CD14-positive monocyte (primary cell): Measurements from ENCODE around the genes CEP83 and NR2C1.

DNA sequence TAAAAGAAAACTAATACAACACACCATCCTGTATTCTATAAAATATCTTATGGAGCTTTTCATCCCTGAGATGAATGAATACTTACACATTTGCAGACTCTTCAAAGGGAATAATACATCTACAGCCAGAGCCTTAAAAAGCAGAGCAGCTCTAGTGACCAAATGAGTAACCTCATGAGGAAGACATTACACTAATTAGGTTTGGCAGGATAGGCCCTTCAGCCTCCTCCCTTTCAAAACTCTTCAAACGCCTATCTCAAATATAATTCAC is 123.6 kb downstream of the CEP83 start:
- CAGE, long polyA plus RNA: no peak

GRCh38 chr12:94367422-94368364 is 92.0 kb downstream of the CEP83 start:
- CAGE, long polyA plus RNA: no peak

- CAGE, long polyA plus RNA: no peak
These were observed at the start of gene CEP83 for GRCh38 chr12:94459234-94460160. Gene CEP83, minus strand, starts transcription at chr12:94459867.

GRCh38 chr12:94561827-94562491 is 88.4 kb downstream of the TMCC3 start:
- CAGE, long polyA plus RNA: no peak

- CAGE, long polyA plus RNA: no peak
These were observed 35.2 kb downstream of the TMCC3 start for GRCh38 chr12:94615001-94615807.

DNA sequence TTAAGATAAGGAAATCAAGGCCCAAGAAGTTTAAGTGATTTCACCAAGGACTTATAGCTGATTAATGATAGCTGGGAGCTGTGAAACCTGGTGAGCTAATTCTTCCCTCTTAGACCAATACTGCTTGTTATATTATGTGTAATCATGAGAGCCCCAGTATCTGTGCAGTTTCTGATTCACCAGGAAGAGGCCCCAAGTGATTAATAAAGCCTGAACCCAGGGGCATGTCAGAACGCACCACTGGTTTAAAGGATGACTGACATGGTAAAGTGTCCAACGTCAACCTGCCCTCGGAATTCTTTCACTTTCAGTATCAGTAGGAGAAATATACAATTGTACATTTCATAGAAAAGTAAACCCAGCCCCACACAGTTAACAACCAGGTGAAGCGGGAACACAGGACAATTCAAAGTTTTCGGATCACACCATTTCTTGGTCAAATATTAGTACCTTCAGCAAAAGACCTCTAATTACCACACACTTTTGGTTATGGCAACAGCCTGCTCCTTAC is 28.7 kb downstream of the TMCC3 start:
- CAGE, long polyA plus RNA: no peak

GRCh38 chr12:94673653-94674141 is 23.3 kb upstream of the TMCC3 start:
- CAGE, long polyA plus RNA: no peak

DNA sequence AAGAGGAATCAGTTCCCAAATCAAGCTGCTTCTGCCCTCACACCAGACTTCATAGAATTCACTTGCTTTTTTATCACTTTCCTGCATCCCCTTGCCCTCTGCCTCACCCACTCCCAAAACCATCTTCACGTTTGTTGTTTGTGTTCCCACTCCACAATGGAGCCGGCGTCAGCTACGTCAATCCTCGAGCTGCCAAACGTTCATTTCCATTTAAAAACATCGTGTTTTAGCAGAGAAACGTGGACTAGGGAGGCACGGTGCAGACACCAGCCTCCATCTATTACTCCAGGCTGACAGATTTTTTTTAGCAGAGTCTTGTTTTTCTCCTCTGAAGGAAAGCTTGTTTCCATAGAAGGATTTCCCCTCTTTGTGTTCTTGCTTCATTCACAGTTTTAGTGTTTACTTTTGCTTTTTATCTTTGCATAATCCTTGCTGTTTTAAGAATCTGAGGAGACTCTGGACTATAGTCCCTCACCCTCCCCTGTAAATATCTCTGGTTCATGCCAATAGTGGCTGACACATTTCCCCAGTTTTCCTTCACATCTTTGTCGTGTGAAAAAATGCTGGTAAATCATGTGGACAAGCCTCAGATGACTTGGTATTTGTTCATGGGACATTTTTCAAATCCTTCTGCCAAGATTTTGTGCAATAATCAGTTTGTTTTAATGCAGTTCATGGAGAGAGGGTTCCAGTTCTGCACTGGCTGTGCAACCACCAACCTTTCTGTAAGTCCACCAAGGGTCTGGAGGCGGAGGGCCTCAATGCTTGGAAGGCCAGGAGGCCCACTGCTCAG is 39.8 kb upstream of the TMCC3 start:
- CAGE, long polyA plus RNA: no peak

- CAGE, long polyA plus RNA: no peak
These were observed 130.8 kb downstream of the NDUFA12 start for GRCh38 chr12:94872615-94873275.

GRCh38 chr12:94941467-94942019 is 62.0 kb downstream of the NDUFA12 start:
- CAGE, long polyA plus RNA: no peak

GRCh38 chr12:94953991-94954652 is 49.4 kb downstream of the NDUFA12 start:
- CAGE, long polyA plus RNA: no peak

GRCh38 chr12:95072749-95074047 is at the start of gene NR2C1:
Gene NR2C1, minus strand, starts transcription at chr12:95073618.
- CAGE, long polyA plus RNA: start-site peak on the minus strand at chr12:95073500-95073628, 529 and 132 reads in 2 replicates

- CAGE, long polyA plus RNA: no peak
These were observed 82.8 kb downstream of the VEZT start for GRCh38 chr12:95300090-95301118.

- CAGE, long polyA plus RNA: no peak
These were observed 88.6 kb upstream of the METAP2 start for GRCh38 chr12:95385365-95385717.

DNA sequence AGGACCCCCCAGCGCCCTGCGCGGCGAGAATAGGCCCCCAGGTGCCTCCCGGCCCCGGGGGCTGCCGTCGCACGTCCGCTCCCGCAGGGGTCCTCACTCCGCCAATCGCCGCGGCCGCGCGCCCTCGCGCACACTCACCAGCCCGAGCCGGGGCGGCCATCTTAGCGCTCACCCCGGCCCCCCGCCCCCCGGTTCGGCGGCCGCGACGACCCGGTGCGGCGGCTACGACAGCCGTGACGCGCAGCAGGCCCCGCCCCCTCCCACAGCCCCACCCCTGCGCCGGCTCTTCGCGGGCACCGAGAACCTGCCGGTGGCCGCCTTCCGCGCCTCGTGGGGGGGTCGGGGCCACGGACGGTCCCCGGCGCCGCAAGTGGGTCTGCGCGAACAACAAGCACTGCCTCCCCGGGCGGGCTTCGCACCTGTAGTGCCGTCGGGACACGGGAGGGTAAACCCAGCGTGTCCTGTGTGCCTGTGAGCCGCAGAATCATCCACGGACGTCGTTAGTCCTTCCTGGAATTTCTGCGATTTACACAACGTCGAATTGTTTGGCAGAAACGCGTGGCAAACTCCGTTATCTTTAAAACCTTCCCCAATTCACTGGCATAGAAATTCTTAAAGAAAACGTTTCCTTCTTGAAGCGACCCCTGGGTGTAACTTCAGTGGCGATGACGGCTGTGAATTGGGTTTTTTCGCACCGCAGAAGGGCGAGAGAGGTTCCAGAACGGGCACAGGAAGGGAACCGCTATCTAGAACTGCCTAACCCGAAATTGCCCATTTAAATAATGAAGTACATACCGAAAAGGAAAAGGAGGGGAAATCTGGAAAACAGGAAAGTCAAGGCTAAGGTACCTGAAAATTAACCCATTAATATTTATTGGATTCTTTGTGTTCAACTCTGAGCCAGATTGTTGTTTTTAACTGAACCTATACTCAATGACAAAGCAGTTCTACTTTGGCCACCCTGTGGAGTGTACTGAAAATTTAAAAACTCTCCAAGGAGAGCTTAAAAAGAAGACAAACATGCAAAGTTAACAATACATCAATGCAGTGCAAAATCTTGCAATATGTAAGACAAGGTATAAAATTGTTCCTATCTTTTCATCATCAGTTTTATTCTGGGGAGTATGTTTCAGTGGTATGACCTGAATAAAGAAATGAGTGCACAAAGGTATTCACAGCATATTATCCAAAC is 2.2 kb downstream of the USP44 start:
- CAGE, long polyA plus RNA: no peak

- CAGE, long polyA plus RNA: no peak
These were observed 22.7 kb upstream of the USP44 start for GRCh38 chr12:95573698-95574628.

GRCh38 chr12:95721277-95721754 is 69.2 kb downstream of the NTN4 start:
- CAGE, long polyA plus RNA: no peak

- CAGE, long polyA plus RNA: no peak
These were observed 72.9 kb upstream of the ELK3 start for GRCh38 chr12:96121186-96121753.

DNA sequence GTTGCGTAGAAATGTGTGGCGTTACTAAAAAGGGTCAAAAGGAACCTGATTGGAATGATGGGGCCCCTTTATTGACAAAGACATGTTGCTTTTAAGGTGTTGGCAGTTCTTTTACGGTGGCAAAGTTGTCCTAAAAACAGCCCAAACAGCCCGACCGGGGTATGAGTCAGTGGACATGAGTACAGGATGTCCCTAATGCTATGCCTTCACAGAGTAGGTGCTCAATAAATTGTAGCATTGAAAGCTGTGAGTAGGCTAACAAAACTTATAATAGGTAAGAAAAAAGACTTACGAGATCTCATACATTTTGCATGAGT is 2.6 kb downstream of the ELK3 start:
- CAGE, long polyA plus RNA: no peak

GRCh38 chr12:96211840-96212789 is 17.9 kb downstream of the ELK3 start:
- CAGE, long polyA plus RNA: no peak